Epidermal melanocyte (primary cell): ENCODE measurements around the gene ANP32B.

GRCh38 chr9:97594465-97595057 lies 38.6 kb downstream of the TSTD2 start:
- RRBS, result no CpG with 5 or more reads among the region's 9 CpGs

DNA sequence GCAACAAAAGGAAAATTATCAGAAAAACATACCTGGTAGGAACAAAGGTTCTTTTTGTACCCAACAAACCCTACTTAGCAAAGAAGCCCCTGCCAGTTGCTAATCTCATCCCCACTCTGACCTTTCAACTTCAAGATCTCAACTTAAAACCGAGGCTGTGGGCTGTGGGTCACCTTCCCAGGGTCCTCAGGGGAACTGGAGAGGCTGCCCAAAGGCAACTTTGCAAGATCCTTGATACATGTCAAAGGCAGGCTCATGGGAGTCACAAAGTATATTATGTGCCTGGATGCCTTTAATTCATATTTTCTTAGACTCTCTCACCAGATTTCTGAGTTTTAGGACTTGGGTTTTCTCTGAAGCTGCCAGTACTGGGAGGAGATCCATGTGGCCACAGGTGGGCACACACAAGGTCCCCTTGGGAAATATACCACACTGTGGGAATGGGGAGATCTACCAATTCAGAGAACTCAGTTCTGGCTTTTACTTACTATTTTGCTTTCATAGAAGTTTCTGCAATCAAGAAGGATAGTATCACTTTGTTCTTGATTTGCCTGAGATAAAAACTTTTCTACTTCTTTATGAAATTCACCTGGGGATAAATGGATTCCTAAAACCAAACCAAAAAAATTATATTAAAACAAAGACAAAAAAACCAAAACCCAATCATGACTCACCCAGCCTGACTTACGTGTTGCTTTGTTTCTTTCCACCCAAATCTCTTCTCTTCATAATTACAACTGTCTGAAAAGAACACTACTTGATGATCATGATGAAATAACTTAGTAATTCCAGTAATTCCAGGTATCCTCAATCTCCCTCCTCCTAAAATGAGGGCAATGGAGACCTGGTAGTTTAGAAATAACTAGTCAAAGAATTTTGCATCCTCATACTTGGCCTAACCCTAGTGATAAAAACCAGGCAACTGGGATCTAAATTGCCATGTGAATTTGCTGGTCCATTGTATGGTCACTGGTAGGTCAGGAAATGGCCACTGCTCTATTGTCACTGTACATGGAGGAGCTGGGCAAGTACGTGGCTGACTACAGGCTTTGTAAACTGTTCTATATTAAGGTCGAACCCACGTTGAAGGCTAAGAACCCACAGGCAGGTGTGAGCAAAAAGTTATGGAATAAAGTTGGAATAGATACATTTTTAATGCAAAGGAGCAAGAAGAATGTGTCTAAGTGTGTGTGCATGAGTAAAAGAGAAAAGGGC lies 27.1 kb downstream of the TSTD2 start:
- RRBS, result no CpG with 5 or more reads among the region's 5 CpGs

DNA sequence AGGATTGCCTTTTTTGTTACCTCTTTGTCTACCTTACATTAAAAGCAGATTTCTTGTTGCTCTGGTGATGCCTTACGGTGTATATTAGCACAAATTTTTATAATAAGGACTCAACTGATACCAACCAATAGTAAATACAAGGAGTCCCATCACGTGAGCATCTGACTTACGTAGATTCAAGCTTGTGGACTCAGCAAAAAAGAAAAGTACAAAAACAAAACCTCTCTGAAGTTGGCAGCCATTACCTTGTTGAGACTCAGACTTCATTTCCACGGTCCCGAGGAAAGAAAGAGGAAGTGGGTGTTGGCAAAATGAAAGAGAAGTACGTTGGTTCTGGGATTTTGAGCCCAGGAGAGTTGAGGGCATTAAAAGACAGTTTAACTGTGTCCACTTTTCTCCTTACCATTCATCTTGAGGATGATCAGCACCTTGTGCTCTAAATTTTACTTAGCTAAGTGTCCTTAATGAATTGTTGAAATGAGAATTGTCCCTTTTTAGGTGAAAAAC lies 26.7 kb downstream of the NCBP1 start:
- RRBS, result no CpG with 5 or more reads among the region's 6 CpGs

DNA sequence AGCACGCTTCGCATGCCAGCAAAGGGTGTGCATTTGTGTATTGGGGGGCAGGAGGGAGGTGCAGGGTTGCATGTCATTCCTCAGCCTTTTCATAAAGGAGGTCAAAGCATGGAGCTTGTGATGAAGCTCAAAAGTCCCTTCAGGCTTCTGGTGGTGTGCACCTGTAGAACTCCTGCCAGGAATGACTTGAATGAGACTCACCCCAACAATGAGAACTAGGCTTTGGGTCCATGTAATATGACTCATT lies 17.4 kb upstream of the XPA start:
- RRBS, result no CpG with 5 or more reads among the region's 2 CpGs

GRCh38 chr9:97740889-97741924 lies 44.1 kb upstream of the XPA start:
- RRBS, result 4% methylated on average over 40 of the region's 58 CpGs

GRCh38 chr9:97802160-97802788 lies 50.8 kb upstream of the FOXE1 start:
- RRBS, result no CpG with 5 or more reads among the region's 10 CpGs

DNA sequence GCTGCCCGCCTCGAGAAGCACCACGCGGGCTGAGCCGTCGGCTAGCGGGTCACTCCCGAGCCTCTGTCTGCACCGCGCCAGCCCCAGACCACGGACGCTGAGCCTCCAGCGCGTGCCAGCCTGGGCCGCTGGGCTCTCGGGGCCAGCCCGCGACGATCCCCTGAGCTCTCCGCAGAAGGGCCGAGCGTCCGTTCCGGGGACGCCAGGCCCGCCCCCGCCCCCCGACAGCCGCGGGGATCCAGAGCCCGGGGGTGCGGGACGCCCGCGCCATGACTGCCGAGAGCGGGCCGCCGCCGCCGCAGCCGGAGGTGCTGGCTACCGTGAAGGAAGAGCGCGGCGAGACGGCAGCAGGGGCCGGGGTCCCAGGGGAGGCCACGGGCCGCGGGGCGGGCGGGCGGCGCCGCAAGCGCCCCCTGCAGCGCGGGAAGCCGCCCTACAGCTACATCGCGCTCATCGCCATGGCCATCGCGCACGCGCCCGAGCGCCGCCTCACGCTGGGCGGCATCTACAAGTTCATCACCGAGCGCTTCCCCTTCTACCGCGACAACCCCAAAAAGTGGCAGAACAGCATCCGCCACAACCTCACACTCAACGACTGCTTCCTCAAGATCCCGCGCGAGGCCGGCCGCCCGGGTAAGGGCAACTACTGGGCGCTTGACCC lies 750 bp downstream of the FOXE1 start:
- RRBS, result 2% methylated on average over 31 of the region's 85 CpGs

GRCh38 chr9:97907613-97907980 lies 14.7 kb downstream of the TRMO start:
- RRBS, result no CpG with 5 or more reads among the region's 5 CpGs

DNA sequence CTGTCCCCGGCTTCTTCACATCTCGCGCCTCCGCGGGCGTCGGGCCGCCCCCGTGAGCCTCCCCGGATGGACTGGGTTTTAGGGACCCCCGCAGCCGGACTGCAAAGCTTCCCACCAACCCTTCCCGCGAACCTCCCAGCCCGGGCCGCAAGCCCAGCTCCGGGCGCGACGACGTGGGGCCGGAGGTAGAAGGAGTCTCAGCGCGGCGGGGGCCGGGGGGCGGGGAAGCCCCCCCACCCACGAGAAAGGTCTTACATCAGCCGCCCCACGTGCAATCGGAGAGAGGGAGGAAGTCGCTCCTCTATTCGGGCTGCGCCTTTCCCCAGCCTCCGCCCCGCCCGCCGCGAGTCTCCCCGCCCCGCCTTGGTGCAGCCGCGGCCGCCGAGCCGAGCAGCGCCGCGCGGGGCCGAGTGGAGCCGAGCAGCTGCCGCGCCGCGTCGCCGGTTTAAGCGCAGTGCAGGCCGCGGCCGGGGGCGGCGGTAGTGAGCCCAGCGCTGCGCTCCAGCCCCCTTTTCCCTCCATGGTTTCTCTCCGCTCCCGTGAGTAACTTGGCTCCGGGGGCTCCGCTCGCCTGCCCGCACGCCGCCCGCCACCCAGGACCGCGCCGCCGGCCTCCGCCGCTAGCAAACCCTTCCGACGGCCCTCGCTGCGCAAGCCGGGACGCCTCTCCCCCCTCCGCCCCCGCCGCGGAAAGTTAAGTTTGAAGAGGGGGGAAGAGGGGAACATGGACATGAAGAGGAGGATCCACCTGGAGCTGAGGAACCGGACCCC lies at the start of gene ANP32B:
TSS of gene ANP32B (plus strand) at position 510 of the 771 bp plus-strand sequence.
- RRBS, result 3% methylated on average over 36 of the region's 92 CpGs

DNA sequence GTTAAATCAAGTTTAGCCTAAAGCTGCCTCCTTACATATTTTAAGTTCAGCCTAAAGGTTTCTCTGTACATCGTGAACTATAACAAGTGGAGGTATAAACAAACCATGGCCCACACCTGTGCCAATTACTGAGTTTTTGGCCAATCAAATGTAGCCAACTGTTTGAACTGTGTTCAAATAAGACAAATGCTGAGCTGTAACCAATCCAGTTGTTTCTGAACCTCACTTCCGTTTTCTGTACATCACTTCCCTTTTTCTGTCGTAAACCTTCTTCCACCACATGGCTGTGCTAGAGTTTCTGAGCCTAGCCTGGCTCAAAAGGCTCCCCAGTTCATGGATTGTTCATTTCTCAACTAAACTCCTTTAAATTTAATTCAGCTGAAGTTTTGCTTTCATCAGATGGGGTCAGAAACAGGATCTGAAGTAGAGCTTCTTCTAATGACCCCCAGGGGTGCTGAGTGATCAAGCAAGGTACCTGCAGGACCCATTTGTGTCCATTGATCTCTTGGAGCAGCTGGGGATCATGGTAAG lies 11.2 kb upstream of the NANS start:
- RRBS, result no CpG with 5 or more reads among the region's 3 CpGs

DNA sequence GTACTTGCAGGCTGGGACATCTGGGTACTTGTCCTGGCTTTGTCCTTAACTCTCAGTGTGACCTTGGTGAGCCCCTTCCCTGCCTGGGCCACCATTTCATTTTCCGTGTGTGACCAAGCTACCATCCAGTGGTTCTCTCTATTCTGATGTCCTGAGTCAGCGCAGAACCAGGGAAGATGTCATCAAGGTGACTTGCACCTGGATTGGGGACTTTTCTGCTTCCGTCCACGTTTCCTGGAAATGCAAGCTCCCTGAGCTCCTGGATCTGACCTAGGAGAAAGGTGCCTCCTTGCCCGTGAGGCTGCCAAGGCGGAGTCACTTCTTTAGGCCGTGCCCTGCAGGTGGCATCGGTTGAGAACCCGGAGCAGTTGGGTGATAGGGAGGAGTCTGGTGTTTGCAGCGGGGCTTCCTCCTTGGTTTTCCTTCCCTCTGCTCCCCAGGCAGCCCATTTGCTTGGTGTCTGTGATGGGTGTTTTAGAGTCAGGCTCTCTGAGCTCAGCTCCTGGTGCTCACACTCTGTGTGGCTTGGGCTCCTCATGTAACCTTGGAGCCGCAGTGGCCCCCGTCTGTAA lies 15.2 kb downstream of the NANS start:
- RRBS, result no CpG with 5 or more reads among the region's 12 CpGs

DNA sequence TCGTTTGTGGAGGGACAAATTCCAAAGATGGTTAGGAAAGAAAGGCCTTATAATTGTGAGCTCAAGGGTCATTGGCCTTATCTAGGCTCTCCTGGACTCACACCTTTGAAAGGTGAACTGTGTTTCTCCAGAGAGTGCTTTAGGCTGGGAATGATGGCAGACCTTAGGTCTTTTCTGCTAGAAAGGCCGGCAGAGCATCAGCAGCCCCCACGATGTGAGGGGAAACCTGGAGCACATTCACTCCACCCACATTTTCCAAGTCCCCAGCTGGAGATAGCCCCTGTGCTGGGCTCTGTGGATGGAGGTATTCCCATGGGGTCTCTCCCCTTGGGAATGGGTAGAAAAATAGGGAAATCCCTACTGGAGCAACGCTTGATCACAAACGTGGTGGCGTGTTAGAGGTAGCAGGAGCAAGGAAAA lies 15.4 kb downstream of the CORO2A start:
- RRBS, result no CpG with 5 or more reads among the region's 6 CpGs

DNA sequence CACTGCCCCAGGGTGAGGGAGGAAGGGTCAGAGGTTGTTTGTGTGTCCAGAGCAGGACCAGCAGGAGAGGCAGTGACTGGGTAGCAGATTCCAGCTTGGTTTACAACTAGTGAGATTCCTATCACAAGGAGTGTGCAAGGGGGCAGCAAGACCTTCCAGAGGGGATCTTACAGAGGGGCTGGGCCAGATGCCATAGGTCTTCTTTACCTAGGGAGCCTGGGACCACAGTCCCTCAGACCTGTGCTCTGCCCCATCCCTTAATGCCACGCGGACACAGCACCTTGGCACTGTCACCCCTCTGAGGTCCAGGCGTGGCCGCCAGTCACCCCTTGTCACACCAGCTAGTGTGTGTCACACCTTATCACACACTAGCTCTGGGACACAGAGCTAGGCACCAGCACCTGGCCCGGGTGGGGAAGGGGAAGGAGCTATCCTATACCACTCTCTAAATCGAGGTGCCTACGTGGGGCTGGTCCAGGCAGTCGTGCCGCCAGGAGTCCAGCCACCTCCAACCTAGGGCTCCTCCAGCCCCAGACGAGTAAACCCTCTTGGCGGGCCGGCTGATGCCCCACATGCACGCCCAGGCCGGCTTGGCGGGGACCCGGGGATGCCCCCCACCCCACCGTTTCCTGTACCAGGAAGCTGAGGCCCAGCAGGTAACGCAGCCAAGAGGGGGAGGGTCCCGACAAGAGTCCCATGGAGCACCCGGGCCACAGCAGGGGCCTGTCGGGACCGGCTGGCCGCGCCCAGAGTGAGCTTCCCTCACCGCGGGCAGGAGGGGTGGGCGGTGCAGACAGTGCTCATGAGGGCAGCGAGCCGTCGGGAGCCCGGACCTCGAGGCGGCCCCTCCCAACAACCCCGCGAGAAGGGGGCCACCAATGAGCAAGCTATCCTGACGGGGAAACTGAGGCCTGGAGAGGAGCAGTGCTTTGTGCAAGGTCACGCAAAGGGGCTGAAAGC lies 687 bp downstream of the CORO2A start:
- RRBS, result 8% methylated on average over 12 of the region's 37 CpGs

DNA sequence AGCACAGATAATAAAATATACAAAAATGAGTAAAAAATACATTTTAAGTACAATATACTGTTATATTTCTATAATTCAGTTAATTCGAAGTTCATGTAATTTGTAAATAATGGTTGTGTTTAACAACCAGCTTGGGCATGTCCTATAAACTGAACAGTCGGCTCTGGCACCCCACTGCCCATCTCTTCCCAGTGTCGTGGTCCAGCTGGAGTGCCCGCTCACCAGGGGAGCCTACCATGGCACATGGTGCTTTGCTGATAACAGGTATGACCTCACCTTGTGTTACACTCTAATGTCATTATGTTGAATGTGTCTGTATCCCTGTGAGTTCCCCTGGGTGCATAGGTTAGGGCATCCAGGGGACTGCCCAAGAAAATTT lies 42.6 kb downstream of the ANKS6 start:
- RRBS, result no CpG with 5 or more reads among the region's 4 CpGs

GRCh38 chr9:98832909-98833761 lies 25.7 kb downstream of the GALNT12 start:
- RRBS, result no CpG with 5 or more reads among the region's 9 CpGs

DNA sequence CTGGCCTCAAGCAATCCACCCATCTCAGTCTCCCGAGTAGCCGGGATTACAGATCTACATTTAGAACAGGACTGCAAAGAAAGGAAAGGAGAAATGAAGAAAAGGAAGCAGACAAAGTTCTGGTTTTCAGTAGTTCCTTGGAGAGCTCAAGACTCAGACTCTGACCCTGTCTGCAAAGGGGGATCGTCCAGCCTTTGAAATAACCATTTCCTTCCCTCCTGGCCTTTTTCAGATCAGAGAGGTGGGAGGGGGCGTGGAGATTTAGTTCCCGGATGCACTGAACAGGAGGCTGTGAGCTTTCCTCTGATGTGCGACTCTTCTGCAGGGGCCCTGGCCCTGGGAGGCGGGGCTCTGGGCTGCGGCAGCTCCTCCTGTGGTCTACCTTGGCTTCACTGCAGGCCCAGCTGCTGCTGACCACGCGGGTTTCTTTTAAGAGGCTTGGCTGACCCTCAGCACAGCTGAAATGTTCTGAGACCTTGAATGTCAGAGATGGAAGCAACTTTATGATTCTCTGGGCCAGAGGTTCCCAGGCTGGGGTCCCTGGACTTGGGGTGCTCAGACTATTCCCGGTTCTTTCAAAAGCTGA lies 27.1 kb upstream of the COL15A1 start:
- RRBS, result no CpG with 5 or more reads among the region's 11 CpGs

DNA sequence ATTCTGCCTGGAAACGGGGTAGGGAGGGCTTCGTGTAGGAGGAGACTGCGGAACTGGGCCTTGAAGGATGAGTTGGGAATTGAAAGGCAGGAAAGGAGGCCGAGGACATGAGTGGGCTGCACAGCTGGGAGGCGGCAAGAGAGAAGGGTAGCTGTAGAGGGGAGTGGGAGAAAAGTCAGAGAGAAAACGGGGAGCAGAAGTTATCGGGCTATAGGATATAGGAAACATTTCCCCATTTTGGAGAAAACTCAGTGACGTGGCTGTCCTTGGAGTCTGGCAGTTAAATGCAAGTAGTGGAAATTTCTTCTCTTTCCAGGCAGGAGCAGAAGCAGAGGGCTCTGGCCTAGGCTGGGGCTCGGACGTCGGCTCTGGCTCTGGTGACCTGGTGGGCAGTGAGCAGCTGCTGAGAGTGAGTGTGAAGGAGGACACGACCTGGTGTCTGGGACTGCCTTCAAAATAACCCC lies 79.4 kb downstream of the COL15A1 start:
- RRBS, result no CpG with 5 or more reads among the region's 12 CpGs

DNA sequence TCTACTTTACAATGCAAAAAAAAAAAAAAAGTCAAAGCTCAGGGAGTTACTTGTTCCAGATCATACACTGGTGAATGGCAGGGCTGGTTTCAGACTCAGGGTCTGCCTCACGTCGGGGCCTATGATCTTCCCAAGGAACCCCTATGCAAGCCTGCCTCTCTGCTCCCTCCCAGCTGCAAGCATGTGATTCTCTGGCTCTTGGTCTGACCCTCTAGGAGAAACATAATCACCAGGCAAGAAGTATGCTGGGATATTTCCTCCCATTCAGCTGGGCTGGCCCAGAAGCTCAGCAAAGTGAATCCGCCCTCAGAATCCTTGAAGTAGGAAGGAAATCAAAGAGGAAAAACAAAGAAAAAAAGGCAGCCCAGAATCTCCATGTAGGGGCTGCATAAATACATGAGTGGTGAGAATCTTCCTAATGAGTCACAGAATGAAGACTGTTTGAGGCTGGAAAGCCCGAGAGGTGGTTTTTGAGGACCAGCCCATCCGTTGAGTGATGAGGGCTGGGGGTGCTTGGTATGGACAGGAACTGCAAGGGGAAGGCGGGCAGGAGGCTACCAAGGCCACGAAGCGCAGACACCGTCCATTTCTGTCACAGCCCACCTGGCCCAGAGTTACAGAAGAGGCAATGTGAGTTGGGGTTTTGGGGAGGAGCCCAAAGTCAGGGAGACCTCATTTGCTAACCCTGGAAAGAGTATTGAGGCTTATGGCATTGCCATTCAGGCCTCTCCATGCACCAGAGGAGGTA lies 33.6 kb upstream of the TGFBR1 start:
- RRBS, result no CpG with 5 or more reads among the region's 9 CpGs

- RRBS, result no CpG with 5 or more reads among the region's 2 CpGs
Measured at GRCh38 chr9:99112204-99112659, 7.3 kb downstream of the TGFBR1 start.